Retinal pigment epithelial cell (primary cell): ENCODE measurements around a stretch of chr6.

GRCh38 chr6:111503536-111504052 lies 20.6 kb upstream of the REV3L start:
- RRBS, result no CpG with 5 or more reads among the region's 3 CpGs

DNA sequence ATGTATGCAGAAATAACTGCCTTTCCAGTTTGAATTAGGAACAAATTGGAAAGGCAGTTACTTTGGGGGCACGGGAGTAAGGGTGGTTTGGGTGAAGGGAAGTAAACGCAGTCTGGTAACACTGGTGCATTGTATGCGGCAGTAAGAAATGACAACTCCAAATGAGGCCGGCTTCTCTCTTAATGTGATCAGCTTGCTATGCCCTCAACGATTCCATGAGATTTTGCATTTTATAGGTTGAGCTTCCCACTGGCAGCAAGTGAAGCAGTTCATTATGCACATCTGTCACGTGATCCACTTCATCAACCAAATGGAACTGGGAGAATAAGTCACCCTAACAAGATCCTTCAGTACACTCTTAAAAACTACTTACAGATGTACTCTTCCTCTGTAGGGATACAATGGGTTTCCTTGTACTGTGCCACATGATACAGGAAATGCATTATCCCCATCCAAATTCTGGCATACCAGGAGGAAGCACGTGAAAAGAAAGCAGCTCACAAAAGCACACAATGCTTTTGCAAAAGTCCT lies 57.9 kb upstream of the REV3L start:
- RRBS, result no CpG with 5 or more reads among the region's 7 CpGs

DNA sequence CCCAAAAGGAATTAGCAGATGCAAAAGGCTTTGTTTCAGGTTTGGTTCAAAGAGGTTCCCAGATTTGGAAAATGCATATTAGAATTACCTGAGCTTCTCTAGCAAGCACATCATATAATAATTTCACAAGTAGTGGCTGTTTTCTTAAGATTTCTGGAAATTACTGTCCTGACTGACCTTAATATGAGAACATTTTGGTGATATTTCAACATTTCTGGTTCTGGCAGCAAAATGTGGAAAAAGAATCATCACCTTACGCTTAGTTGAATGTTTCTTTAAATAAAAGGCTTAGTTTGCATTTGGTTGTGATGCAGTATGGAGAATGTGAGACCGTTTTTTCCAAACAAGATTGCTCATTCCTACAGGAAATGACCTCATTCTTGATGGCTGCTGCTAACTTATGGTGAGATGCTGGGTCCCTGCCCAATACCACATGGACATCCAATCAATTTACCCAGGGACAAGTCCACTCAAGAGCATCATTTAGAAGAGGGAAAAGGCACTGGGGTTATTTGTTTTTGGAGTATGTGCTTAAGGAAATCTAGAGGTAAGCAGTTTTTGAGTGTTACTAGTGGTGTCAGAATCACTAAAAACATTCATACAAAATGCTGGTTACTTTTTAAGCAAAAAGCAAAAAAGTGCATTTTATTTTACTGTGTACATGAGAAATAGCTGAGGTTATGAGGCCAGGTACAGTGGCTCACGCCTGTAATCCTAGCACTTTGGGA lies 31.3 kb downstream of the TRAF3IP2 start:
- RRBS, result no CpG with 5 or more reads among the region's 3 CpGs

DNA sequence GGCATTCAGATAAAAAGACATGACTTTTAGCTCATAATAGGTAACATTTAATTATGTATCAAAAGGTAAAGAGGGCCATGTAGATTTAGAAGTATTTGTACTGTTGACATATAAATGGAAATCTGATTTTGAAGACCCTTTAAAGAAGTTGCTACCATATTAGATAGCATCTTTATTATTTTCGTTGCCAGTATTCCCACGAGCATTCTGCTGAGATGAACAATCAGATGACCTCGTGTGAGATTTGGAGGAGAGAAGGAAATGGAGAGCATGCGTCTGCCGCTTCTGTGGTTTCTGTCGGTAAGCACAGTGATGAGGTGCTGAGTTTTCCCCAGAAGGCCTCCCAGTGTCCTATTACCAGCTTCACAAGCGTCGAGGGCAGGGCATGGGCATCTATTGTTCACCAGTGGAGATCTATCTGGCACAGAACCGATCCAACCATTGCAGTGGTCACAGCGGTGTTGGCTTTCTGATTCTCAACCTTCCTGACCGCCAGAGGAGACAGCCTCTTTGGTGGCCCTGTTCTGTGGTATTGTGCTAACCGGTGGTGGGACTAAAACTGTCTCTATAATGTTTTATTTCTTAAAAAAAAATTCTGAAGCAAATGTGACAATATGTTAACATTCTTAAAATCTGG lies 29.4 kb downstream of the TRAF3IP2 start:
- RRBS, result no CpG with 5 or more reads among the region's 12 CpGs

GRCh38 chr6:111603016-111603503 lies 2.6 kb downstream of the TRAF3IP2 start:
- RRBS, result no CpG with 5 or more reads among the region's 5 CpGs

- RRBS, result no CpG with 5 or more reads among the region's 19 CpGs
Measured at GRCh38 chr6:111604761-111605728, 633 bp downstream of the TRAF3IP2 start.

GRCh38 chr6:111610682-111611238 lies 5.1 kb upstream of the TRAF3IP2 start:
- RRBS, result no CpG with 5 or more reads among the region's 1 CpG

DNA sequence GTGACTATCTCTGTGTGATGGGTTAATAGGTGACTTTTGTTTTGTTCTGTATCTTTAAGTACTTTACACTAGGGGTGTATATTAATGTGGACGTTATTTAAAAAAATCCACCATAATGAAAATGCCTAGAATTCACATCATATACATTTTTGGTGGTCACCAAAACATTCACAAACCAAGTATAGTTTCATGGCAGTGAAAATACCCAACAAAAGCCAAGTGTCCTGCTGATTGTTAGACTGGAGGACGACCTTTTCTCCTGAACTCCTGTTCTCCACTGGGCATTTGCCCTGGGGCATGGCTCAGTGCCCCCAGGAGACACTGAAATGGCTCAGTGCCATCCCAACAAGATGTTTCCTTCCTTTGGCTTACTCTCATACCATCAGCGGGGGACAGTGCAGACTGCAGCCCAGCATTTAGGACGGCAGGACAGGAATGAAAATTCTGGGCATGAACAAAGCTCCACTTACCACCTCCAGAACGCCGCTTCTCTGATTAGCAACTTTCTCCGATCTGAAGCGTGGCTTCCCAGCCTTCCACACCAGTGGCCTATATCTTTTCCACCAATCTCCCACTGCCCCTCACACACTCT lies 114.8 kb downstream of the FYN start:
- RRBS, result no CpG with 5 or more reads among the region's 8 CpGs

- RRBS, result 90% methylated on average over 1 of the region's 11 CpGs
Measured at GRCh38 chr6:111793669-111794302, 79.5 kb downstream of the FYN start.

- RRBS, result no CpG with 5 or more reads among the region's 2 CpGs
Measured at GRCh38 chr6:111846357-111846738, 26.9 kb downstream of the FYN start.

DNA sequence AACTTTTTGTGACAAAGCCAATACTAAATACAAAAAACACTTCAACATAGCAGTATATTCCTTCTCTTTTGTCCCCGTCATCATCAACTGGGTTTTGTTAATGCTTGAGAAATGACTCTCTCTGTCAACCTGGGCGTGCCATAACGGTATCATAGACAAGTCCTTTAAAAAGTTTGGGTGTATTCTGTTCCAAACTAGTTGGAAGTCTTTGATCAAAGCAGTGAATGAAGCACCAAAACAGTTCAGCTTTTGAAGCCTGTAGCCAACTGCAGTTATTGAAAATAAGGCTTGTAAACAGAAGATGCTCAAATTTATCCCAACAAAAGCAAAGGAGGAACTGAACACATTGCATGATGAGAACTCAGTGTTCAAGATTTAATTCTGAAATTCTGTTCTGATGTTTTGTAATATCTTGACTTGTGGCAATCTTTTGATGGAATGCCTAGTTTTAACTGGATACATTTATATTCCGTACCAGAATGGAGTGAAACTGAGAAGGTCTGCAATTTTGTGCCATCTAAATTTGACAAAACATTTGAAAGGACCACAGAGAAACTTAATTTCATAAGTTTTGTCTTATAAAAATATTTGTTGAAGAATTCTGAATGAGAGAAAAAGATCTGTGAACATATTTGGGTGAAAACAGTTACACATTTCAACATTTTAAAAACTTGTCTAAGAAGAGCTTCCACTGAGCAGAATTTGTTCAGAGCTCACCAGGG lies 17.6 kb downstream of the FYN start:
- RRBS, result no CpG with 5 or more reads among the region's 4 CpGs

DNA sequence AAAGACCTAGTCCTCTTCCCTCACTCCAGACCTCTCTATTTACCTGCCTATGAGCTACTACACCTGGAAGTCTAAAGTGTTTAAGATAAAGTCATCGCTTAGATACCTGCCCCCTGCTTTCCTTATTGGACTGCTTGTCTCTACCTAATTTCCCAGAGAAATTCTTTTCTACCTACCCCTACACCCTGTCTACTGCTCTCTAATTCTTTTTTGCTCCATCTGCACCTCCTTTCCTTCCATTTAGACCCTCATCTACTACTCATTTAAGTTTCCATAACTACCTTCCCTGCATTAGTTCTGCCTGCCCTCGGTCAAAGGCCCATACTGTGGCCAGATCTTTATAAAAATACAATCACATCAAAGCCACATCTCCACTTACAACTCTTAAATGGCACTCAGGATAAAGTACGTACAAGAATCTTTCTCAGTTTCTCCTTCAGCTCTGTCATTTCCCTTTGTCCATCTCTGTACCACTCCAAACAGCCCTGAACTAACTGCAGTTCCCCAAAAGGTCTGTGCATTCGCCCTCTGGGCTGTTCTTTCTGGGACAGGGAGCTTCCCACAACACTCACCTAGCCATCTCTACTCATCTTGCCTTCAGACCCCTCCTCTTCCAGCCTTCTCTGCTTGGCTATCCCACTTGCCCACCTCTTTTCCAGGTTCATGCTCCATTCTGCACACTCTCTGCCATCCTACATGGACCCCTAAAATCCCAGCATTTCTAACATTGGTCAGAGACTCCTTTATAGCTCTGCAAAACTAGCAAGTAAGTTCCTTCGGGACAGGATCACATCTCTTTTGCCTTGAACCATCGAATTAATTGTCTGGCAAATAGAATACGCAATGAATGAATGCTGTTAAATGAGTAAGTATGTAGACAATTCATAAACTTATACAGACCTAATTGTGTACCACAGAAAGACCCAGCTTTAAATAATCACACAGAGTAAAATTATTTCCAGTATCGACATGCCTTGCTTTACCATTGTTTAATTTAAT lies 5.5 kb downstream of the FYN start:
- RRBS, result no CpG with 5 or more reads among the region's 8 CpGs

GRCh38 chr6:112053711-112054021 lies 238 bp upstream of the CCN6 start:
- RRBS, result no CpG with 5 or more reads among the region's 8 CpGs

- RRBS, result no CpG with 5 or more reads among the region's 4 CpGs
Measured at GRCh38 chr6:112085533-112086105, 1.7 kb downstream of the TUBE1 start.

DNA sequence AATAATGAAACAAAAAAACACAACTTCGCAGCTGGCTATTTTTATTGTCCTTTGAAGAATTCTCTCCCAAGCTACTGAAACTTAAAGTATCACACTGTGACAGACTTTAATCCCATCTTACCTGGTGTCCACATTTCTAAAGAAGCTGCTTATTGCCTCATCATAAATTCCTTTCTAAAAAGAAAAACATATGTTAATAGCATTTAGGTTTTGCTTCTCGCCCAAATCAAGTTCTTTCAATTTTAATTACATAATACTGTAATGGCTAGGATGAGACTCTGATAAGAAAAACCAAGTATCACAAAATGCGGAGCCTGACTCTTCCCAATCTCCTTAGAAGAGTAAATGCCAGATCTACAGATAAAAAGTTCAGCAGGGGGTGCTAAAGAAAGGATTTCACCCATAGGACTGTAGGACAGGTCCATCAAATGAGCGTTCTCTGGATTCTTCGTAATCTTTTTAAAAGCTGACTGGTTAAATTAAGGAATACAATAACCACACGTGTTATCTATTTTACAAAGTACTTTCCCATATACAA lies 778 bp downstream of the TUBE1 start:
- RRBS, result no CpG with 5 or more reads among the region's 6 CpGs

GRCh38 chr6:112149712-112150355 lies 62.4 kb downstream of the FAM229B start:
- RRBS, result no CpG with 5 or more reads among the region's 5 CpGs

DNA sequence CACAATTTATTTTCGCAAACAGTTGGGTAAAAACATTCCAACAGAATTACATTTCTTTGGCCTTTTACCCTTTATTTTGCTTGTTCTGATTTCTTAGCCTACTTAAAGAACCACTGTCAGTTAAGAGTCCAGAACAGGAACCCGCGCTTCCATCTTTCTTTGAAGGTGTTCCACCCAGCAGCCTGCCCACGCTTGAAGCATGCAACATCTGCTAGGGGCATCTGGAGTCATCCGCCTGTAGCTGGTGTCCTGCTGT lies 51.8 kb downstream of the LAMA4 start:
- RRBS, result no CpG with 5 or more reads among the region's 5 CpGs

DNA sequence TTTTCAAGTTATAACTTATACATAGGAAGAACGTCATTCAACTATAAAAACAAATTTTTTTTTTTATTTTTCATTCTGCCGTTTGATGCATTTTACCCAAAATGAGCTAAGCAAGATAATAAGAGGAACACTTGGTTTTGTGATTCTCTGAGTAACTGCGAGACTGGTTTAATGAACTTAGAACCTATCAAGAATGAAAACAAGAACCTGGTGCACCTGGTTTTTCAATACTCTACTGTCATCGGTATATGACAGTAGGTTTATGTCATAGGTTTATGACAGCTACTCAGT lies 20.3 kb downstream of the LAMA4 start:
- RRBS, result no CpG with 5 or more reads among the region's 4 CpGs

- RRBS, result no CpG with 5 or more reads among the region's 2 CpGs
Measured at GRCh38 chr6:112298681-112299279, 44.4 kb upstream of the LAMA4 start.

DNA sequence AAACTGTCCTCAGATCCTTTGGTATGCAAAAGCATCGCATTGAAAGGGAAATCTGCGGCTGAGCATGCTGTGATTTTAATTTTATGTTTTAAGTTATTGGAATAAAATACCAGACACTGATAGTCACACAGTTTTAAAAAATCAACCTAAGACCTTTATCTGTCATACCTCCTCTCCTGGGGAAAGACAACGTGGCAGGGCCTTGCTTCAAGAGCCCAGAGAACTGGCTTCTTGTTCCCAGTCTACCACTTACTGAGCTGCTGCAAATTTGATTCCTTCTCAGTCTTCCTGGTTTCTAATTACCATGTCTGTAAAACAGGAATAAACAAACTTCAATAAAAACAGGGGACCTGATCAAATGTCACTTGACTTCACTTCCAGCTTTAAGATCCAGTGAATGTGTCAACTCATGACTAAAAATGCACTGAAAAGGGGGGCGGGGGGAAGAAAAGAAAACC lies 494.8 kb upstream of the MARCKS start:
- RRBS, result no CpG with 5 or more reads among the region's 4 CpGs